LUHMES (cell line): Measurements from ENCODE around the genes PLEKHO2, PDCD7 and MAP2K1.

DNA sequence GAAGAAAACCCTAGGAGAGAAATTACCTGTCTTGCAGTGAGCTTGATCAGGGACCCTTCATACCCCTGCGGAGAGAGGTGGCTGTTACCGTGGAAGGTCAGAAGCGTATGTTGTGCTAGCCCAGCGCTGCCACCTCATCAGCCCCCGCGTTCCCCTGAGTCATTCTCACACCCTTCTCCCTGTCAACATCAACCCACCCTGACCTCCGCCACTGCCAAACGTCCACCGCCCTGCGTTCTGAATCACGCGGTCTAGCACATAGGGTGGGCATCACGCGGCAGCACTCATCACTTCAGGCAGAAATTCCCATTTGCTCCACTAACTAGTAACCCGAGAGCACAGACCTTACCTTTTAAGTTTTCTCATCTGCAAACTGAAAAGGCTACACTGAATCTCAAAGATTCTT is 25.1 kb downstream of the RBPMS2 start:
- PRO-cap = no peak

DNA sequence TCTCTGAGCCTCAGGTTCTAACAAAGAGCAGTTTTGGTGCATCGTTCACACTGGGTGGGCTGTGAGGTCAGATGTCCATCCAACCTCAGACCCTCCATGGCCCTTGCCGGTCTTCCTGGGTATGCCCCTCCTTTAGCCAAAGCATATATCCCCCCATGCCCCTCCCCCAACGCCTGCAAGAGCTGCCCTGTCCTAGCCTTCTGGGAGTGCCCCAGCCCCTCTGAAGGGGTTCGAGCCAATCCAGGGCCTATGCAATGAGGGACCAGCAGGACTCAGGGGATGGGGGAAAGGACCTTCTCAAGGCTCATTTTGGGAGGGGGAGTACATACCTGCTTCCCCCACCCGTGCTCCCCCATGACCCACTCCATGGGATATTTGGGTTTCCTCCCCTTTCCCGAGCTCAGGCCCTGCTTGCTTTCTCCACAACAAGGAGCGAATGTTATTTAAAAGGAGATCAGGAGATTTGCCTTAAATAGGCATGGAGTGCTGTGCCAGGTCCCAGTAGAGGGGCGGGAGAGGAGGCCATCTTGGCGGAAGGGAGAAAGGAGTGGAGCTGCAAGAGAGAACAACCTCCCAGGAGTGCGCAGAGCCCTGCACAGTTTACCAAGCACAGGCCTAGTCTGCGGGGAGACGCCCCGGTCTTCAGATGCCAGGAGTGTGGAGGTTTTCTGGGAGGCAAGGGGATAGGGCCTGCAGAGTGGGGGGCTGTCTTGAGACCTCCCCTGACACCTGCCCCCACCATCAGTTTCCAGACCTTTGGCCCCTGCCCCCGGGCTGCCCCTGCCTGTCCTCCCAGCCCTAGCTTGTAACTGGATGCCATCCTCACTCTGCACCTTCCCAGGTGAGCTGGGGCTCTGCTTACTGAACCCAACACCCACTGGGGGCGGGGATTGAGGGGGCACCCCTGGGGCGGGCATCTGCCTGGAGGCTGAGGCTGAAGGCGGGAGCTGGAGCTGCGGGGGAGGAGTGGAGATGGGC is 18.1 kb downstream of the PIF1 start:
- PRO-cap = no peak

GRCh38 chr15:64836187-64836741 is 5.5 kb upstream of the PLEKHO2 start:
- PRO-cap = no peak

DNA sequence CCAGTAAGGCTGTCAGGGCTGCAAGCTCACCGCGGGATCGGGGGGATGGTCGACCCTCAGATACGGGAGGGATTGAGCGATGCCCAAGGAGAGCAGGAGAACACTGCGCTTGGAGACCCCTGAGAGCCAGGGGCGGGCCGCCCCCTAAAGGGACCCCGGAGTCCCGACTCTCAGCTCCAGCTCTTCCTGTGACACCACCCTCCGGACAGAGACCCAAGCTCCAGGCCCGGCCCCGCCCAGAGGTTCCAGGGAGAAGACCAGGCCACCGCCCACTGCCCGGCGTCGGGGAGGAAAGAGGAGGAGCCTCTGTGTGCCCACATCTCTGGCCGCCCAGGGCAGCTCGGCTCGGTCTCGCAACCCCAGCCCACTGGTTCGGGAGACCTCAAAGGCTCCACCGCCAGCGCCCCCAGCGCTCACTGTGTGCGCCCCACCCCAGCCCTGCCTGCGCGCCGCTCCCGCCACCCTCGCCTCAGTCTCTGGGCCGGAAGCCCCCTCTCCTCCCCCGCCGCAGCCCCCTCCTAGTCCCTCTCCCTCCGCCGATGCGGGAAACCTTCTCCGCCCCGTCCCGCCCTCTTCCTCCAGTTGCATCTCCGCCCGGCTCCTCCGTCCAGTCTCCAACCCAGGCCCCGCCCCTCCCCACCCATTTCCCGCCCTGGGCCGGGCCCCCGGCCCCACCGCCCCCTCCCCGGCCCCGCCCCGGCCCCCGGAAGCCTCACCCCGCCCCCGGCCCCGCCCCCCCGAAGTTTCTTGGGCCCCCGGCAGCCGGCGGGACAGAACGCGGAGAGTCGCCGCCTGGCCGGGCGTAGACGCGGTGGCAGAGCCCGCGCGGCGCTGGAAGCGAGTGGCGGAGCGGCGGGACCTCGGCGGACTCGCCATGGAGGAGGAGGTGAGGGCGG is at the start of gene PLEKHO2:
TSS of gene PLEKHO2 (plus strand) at position 773 of the 896 bp plus-strand sequence.
- PRO-cap = bidirectional peak, plus-strand start at position 309 of the sequence, minus-strand start at position 215 of the sequence; bidirectional peak, plus-strand start at position 772 of the sequence, minus-strand start at position 585 of the sequence

DNA sequence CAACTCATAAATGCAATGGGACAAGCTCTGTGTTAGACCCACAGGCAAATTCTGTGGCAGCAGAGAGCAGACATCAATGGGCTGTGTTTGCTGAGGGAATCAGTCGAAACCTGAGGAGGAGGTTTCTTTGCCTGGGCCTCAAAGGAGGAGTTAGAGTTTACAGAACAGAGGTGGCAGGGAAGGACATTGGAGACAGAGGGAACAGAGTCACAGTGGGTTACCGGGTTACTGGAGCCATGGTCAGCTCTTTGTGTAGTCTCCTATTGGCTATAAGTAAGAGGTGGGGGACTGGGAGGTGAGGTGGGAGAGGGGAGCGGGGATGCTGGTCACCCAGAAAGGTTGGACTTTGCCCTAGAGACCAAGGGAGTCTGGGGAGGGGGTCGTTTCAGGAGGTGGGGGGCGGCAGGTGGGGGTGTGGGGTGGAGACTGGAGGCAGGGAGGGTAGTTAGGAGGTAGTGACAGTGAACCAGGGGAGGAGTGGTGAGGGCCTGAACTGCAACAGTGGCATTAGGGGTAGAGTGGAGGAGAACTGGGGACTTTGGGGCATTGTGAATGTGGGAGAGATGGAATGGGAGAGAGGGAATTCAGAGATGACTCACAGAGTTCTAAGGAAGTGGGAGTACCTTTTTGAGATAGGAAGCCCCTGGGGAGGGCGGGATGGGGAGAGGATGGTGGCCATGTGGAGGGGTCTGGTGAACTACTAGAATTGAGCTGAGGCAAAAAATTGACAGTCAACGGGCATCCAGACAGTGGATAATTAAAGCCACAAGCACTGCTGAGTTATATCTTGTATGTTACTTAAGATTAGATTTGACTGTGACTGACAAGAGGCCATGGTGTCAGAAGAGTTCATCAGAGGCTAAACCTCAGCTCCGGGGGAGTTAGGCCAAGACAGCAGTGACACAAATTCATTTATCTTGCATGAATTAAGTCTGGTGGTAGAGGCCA is 33.8 kb downstream of the PLEKHO2 start:
- PRO-cap = no peak

GRCh38 chr15:64877210-64877905 is 34.3 kb upstream of the ANKDD1A start:
- PRO-cap = no peak

GRCh38 chr15:65069287-65069829 is 1.6 kb upstream of the RASL12 start:
- PRO-cap = no peak

DNA sequence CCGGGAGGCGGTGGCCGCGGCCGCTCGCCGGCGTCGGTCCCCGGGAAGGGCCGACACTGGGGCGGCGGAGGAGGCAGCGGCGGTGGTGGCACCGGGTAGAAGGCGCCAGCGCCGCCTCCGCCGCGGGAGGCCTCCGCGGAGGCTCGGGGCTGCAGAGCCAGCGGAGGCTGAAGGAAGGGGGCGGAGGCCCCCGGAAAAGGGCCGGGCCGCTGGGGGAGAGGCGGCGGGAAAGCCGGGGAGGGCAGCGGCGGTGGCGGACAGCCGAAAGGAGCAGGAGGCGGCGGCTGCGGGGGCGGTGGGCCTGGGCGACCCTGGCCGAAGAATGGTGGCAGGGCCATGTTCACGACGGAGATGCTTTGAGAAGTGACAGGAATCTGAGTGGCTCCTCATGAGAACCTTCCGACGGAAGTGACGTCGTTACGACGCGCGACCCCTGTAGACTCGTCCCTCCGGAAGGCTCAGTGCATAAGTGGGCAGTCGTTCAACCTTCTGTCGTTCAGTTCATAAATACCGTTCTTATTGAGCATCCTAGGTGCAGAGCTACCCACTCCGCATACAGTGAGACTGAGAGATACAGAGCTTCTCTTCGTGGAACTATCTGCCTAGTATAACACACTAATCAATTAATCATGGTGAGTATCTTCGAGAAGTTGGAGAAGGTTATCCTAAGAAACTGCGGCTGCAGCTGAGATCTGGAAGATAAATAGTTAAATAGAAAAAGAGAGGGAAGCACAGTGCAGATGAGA is at the start of gene PDCD7:
TSS of gene PDCD7 (minus strand) at position 365 of the 746 bp plus-strand sequence.
- PRO-cap = bidirectional peak, plus-strand start at position 494 of the sequence, minus-strand start at position 366 of the sequence

DNA sequence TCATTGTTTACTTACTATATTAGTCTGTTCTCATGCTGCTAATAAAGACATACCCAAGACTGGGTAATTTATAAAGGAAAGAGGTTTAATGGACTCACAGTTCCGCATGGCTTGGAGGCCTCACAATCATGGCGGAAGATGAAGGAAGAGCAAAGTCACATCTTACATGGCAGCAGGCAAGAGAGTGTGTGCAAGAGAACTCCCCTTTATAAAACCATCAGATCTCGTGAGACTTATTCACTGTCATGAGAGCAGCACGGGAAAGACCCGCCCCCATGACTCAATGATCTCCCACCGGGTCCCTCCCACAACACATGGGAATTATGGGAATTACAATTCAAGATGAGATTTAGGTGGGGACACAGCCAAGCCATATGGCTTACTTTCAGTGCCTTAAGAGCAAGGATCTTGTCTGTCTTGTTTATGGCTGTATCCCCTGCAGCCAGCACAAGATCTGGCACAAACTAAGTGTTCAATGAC is 33.0 kb upstream of the CILP start:
- PRO-cap = no peak

DNA sequence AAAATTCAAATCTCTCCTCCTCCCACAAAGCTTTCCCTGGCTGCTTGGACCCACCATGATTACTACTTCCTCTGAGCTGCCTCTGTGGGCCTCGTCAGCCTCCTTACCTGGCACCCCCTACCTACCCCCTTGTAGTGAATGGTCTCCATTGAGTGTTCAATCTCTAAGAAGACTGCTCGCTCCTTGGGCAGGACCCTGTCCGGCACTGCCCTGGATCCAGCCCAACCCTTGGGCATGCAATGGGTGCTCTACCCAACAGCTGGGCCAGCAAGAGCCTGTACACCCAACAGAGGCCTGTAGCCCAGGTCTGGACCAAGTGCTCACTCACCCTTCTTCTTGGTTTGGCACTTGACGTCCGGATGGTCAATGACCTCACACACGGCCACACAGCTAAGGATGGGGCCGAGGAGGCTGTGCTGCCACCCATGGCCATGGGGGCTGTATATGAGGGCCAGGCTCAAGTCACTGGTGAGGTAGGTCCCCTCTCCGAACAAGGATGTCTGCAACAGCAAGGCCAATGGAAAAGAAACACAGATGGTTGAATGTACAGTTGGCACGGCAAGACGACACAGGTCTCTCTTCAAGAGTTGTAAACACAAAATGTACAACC is 23.8 kb downstream of the PARP16 start:
- PRO-cap = no peak

GRCh38 chr15:65611884-65612623 is 1.1 kb upstream of the INTS14 start:
- PRO-cap = no peak

DNA sequence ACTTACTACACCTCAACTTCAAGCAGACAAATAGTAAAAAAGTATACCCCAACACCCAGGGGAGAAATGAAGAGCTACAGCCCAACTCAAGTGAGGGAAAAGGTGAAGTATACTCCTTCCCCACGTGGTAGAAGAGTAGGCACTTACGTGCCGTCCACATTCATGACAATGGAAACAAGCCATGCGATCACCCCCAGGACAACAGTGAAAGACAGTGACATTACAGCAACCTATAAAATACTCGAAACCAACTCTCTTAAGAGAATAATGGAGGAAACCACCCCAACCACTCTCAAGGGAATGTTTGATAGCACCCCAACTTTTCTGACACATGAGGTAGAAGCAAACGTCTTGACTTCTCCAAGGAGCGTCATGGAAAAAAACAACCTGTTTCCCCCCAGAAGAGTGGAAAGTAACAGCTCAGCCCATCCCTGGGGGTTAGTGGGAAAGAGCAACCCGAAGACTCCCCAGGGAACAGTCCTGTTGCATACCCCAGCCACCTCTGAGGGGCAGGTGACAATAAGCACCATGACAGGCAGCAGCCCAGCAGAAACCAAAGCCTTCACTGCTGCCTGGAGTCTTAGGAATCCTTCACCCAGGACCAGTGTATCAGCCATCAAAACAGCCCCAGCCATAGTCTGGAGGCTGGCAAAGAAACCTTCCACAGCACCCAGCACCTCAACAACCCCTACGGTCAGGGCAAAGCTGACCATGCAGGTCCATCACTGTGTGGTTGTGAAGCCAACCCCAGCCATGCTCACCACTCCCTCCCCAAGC is 3.0 kb downstream of the SLC24A1 start:
- PRO-cap = no peak

- PRO-cap = no peak
These were observed 64.9 kb downstream of the SLC24A1 start for GRCh38 chr15:65686652-65687029.

DNA sequence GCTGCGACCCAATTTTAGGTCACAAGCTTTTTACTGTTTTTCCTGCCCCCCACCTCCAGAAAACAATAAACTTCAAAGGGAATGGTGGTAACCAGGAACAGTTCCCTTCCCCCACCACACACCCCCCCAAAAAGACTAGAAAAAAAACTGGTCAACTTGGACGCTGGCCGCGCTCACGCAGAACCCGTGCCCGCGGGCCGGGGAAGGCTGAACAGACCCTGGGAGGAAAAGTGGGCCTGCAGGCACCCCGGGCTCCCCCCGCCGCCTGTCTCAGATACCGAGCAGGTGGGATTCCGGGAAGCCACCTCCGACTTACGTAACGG is 791 bp downstream of the DENND4A start:
- PRO-cap = no peak

GRCh38 chr15:66386494-66387710 is at the start of gene MAP2K1:
MAP2K1 (plus strand) TSS chr15:66386912.
- PRO-cap = bidirectional peak, plus-strand start at chr15:66386911, minus-strand start at chr15:66386689; unidirectional peak, minus-strand start at chr15:66387531

DNA sequence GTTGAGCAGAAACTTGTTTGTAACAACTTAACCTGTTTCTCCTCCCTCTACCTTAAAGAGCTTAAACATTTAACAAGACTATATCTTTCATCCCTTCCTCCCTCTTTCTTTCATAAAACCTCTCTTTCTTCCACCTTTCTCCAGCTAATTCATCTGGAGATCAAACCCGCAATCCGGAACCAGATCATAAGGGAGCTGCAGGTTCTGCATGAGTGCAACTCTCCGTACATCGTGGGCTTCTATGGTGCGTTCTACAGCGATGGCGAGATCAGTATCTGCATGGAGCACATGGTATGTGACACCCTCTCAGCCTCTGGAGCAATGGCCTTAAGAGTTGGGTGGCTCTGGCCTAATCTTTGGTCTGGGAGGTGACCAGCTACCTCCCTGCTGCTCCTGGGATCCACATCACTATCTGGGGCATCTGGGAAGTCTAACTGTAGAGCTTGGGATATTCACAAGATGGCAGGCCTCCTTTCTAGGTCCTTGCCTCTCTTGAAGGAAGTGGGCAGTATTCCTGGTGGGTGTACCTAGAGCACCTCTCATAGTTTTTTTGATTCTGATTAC is 50.0 kb downstream of the MAP2K1 start:
- PRO-cap = no peak

- PRO-cap = unidirectional peak, minus-strand start at chr15:66503314
These were observed 1.8 kb downstream of the RPL4 start for GRCh38 chr15:66502500-66503565.

GRCh38 chr15:66703542-66704510 is 1.8 kb downstream of the SMAD6 start:
- PRO-cap = unidirectional peak, minus-strand start at chr15:66703925

DNA sequence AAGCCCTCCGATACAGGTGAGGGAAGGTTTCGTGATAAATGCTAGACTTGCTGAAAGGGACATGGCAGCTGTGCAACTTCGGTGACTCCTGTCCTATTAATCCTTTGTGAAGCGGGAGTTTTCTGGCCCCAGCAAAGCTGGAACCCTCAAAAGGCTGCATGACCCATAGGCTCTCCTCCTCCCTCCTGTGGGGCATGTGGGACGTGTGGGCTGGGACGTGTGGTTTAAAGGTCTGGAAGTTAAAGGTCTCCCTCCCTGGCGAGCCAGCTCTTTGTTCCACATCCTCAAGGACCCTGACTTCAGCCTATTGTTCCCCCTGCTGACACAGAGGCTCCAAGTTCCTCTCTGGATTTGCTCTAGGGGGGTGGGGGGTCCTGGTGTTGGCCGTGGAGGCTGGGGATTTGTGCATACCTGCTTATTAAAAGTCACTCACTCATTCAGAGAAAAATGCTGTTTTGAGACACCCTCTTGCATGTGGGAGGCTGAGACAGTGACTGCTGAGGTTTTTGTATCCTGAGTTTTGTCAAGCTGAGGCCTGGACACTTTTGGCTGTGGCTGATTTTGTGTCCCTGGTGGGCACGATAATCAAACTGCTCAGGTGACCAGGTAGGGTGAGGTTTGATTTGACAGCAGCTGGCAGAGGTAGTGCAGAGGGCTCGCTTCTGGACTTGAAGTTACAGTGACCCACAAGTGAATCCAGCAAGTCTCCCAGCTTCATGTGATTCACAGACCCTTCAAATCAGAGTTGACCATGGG is 44.3 kb downstream of the SMAD6 start:
- PRO-cap = no peak

DNA sequence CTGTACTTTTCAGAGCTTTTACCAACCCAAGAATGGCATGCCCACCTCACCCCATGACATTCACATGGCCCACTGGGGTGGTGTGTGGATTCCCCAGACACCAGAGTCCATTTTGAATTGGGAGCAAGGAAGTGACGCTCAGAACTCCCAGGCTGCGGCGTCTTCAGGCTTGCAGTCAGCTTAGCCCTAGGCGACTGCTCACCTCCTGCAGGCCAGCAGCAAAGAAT is 59.7 kb downstream of the SMAD6 start:
- PRO-cap = no peak